GM23338 (cell line): ENCODE measurements around a stretch of chr12.

DNA sequence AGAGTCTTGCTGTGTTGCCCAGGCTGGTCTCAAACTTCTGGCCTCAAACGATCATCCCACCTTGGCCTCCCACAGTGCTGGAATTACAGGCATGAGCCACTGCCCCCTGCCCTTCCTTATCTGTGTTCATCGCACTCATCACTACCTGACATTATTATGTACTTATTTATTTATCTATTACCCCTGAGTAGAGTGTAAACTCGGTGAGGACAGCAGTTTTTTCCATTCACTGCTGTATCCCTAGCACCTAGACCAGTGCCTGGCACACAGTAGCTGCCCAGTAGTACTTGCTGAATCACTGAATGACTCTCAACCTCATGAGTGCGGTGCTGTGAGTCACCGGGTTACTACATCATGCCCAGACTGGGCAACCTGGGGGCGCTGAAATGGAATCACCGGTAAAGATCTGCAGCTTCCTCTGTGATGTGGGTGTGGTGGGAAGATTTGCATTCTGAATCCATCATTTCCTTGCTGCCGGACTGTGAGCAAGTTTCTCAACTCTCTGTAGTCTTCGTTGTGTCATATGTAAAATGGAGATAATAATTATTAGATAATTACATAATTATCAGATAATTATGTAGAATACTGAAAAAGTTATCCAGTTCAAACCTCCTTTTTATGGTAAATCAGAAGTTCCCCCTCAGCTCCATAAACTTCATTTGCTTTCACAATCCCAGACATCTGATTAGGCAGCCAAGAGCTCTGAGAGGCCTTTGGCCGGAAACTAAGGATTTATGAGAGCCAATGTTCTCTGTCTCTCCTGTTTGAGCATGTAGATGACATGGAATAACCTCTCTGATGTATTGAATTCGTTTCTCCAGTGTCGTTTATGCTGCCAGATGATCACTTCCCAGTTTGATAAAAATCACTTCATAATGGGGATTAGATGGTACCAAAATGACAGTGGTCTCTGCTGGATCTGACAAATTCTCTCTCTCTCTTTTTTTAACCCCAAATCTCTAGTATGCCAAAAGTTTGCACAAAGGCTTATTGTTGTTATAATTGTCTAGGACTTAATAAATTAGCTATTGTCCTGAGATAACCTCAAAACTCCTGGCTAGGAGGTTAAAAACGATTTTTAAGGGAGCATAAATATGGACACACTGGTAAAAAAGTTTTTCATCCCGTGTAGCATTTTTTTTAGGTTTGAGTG, 82.2 kb upstream of the USP44 start:
- PRO-cap: no peak
- RAMPAGE, long total RNA: no peak

- PRO-cap: no peak
- RAMPAGE, long total RNA: no peak
These were observed 83.6 kb upstream of the USP44 start for GRCh38 chr12:95634832-95635352.

GRCh38 chr12:95842339-95842820, 16.4 kb upstream of the SNRPF start:
- PRO-cap: no peak
- RAMPAGE, long total RNA: no peak

- PRO-cap: unidirectional peak, minus-strand start at chr12:95860254; unidirectional peak, minus-strand start at chr12:95860266
- RAMPAGE, long total RNA: no peak
These were observed 1.2 kb downstream of the SNRPF start for GRCh38 chr12:95859972-95860355.

GRCh38 chr12:95941931-95942328, 484 bp downstream of the CCDC38 start:
- PRO-cap: unidirectional peak, plus-strand start at chr12:95942264
- RAMPAGE, long total RNA: no peak

DNA sequence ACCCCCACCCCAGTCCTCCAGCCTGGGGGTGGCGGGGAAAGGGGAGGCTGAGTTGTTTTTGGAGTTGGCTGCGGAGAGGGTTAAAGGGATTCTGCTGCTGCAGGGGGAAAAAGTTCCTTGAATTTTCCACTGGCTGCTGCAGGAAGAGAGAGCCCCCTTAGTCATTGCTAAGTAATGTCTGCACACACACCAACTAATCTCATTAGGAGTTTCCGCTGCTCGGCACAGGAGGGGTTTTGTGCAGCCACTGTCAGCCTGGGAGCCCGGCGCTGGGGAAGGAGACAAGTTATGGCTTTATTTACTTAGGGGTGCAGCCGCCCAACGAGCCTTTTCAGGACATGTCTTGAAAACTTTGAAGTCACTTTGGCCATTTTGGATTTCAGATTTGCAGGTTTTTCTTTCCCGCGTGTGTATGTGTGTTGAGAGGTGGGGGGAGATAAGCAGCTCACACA, 1.8 kb downstream of the ELK3 start:
- PRO-cap: no peak
- RAMPAGE, long total RNA: no peak

DNA sequence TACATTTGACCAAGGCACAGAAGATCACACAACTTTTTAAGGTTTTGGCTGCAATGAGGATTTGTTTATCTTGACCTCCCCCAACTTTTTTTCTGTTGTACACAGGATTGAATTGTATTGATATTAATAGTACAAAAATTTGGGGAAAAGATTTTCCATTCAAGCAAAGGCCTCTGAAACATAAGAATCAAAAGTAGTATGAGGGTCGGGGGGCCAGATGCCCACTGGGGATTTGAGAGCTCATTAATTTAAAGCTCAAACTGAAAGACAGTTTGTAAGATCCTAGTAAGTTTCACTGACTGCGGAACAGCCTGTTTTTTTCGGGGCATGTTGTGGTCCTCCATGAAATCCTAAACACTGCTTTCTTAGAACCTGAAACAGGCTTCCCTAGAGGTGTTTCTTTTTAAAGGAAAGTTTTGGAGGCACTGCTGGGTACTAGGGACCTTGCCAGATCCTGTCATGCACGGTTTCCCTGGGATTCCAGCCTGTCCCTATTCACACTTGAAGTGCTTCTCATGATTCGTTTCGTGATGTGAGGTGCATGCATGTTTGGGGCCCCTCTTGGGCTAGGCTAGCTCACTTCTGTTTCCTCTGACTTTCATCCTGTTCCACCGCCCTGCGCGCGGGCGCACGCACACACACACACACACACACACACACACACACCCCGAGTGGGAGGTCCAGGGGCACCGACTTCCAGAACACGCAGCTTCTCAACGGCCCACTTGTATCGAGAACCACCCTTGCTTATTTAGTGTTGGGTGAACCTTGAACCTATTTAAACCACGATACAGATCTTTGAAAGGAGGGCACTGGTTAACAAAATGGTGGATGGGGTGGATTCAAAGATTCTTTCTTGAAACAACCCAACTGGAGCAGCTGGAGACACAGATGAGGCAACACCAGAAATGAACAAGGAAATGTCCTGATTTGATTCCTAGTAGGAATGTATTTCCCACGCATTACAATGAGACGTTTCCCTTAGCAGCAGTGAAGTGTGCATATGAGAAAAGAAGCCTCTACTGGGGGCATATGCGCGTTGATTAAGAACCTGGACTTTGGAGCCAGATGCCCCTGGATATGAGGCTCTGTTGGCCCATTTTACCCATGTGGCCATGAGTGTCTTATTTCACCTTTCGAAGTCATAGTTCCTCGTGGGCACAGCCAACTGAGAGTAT, 16.1 kb downstream of the ELK3 start:
- PRO-cap: no peak
- RAMPAGE, long total RNA: no peak

DNA sequence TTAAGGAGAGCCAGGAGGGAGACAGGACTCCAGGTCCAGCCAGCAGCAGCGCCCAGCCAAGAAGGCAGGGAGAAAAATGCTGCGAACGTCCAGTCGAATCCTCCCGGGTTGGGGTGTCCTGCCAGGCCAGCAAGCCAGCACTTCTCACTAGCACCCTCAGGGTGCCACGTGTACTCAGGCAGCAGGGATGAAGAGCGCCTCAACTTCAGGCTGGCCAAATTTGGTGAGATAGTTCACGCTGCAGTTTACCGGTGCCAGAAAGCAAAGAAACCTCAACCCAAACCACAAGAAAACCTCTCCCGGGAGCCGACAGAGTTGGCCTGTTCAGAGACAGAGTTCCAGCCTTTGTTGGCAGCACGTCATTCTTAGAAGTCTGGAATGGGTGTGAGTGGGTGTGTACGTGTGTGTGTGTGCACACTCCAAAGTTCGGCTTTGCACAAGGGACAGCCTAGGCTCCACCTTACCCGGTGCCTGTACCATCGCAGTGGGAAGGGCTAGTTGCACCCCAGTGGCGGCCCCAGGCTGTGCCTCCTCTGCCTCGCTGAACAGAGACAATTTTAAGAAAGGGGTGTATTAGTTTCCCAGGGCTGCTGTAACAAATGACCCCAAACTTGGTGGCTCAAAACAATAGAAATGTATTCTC, 42.1 kb downstream of the ELK3 start:
- PRO-cap: no peak
- RAMPAGE, long total RNA: no peak

DNA sequence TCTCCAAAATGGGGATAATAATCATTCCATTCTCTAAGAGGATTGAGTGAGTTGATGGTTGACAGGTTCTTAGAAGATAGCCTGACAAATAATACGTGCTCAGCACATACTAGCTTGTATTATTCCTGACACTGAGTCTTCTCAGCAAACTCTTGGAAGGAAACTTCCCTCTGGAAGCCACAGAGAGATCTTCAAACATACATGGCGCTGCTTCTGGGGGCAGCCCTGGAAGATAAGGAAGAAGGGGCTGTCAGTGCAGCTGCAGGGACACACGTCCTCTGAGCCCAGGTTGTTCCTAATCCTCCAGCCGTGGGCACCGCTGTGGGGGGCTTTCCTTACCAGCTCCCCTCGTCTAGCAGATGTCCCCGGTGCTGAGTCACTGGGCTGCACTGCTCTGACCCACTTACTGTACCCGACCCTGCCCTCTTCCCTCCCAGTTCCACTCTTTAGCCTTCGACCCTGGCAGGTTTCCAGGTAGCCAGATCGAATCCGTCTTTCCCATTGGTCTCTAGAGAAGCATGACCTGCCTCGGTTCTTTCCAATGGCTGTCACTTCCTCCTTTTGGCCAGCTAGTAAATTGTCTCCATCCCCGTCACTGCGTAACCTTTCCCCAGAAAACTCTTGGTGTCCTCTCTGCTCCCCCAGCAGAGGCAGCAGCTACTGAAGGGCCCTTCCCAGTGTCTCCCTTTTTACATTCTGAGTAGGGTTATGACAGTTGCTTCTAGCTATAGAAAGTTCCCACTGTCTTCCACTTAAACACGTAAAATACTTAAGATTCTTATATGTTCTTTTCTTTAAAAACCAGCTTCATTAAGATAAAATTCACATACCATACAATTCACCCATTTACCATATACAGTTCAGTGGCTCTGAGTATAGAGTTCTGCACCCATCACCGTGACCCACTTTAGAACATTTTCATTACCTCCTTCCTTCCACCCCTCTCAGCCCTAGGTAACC, 48.5 kb downstream of the ELK3 start:
- PRO-cap: no peak
- RAMPAGE, long total RNA: no peak

DNA sequence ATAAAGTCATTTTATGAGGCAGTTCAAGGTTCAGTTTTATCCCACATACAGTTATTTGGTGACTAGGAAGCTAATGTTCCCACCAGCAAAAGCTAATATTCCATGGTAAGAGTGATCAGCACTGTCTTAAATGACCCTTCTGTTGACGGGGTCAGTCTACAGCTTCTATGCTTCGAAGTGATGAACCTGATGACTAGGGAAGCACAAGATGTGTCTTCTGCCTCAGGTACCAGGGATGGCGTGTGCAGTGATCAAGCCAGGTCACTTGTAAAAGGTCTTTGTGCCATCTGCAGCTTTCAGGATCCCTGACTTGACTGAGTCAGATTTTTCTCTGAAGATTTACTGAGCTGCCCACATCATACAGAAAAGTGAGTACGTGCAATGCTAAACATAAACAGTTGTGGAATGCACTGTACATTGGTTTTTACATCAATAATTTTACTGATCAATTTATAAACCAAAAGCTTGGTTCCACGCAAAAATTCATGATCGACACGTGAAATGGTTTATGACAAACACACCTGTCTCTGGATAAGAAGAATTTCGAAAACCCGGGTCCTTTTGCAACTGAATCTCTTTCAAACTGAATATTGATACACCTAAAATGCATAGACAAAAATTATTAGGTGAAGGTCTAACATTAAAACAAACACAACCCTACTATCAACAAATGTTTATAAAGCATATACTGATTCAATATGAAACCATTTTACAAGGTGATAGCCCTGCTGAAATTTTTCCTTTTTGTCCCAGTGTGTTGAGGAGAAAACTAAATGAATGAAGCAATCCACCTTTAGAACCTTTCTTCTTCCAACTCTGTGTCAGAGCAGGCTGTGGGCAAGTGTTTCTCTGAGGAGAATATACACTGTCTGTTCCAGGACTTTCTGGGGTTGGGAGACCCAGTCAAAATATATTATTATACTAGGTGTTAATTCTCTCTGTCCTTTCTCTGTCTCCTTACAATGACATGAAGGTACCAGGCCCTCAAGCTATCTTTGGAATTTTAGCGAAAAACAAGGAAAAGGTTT, 86.4 kb downstream of the ELK3 start:
- PRO-cap: no peak
- RAMPAGE, long total RNA: no peak

- PRO-cap: no peak
- RAMPAGE, long total RNA: no peak
These were observed 45.1 kb downstream of the CDK17 start for GRCh38 chr12:96355125-96355650.

- PRO-cap: unidirectional peak, plus-strand start at chr12:96399362; bidirectional peak, plus-strand start at chr12:96399785, minus-strand start at chr12:96399513; bidirectional peak, plus-strand start at chr12:96399996, minus-strand start at chr12:96399843
- RAMPAGE, long total RNA: no peak
These were observed 913 bp downstream of the CDK17 start for GRCh38 chr12:96399128-96399924.

- PRO-cap: unidirectional peak, minus-strand start at chr12:96427435
- RAMPAGE, long total RNA: no peak
These were observed 27.1 kb upstream of the CDK17 start for GRCh38 chr12:96427040-96427938.

DNA sequence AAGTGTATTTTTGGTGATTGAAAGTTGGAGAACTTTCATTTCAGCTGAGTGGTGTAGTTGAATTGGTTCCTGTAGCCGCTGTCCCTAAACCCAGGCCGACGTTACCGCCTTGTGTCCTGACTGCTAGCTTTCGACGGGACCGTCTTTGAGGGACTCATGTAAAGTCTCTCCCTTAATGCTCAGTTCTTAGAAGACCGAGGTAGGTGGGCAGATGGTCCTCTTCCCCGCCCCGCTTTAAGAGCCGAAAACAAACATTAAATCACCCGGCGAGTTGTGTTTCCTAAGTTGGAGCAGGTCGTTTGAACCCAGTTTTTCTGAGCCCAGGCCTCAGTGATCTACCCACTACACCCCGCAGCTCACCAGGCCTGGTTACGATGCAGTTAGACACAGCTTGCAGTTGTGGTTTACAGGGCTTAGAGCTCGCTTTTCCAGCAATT, 619 bp downstream of the NEDD1 start:
- PRO-cap: bidirectional peak, plus-strand start at position 182 of the sequence, minus-strand start at position 132 of the sequence
- RAMPAGE, long total RNA: no peak

GRCh38 chr12:97000164-97000424, 93.0 kb downstream of the NEDD1 start:
- PRO-cap: no peak
- RAMPAGE, long total RNA: no peak

- PRO-cap: bidirectional peak, plus-strand start at chr12:98491259, minus-strand start at chr12:98491110
- RAMPAGE, long total RNA: no peak
These were observed 24.4 kb upstream of the TMPO start for GRCh38 chr12:98490938-98491392.

- PRO-cap: no peak
- RAMPAGE, long total RNA: no peak
These were observed 15.5 kb upstream of the TMPO start for GRCh38 chr12:98499752-98500470.

DNA sequence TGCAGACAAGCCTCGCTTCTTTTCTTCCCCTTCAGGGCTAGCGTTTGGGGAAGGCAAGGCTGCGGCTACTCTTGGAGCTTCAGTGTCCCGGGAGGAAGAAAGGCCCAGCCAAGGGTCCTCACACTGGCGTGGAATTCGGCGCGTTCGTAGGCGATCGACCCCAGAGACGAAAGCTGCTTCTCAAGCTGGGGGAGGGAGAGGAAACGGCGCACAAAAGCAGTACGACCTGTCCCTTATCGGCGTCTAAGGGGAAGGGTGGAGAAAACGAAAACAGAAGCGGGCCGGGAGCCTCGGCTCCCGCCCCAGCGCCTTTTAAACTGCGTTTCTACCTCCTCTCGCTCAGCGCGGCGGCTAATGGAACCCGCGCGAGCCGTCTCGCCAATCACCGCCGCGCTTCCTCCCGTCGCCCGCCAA, 235 bp upstream of the TMPO start:
- PRO-cap: bidirectional peak, plus-strand start outside the sequence, minus-strand start at position 327 of the sequence
- RAMPAGE, long total RNA: no peak

DNA sequence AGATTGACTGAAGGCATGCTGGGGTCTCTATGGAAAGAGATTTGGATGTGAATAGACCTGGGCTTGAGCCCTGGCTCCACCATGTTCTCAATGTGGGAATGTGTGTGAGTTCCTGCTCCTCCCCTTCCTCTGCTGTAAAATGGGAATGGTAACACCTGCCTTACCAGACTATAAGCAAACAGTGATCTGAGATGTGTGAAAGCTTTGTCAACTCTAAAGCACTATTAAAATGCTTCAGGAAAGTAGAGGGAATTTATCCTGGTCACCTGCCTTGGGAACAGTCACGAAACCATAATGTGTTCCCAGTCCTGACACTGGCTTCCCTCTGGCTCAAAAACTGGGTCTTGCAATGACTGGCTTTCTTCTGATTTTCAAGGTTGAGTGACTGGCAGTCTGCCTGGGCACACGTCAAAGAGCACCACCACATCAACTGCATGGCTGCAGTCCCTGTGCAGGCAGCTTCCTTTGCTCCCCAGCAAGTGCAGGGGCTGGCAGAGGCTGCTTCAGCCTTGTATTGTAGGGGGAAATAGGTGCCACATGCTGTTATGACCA, 384.7 kb downstream of the APAF1 start:
- PRO-cap: no peak
- RAMPAGE, long total RNA: no peak

DNA sequence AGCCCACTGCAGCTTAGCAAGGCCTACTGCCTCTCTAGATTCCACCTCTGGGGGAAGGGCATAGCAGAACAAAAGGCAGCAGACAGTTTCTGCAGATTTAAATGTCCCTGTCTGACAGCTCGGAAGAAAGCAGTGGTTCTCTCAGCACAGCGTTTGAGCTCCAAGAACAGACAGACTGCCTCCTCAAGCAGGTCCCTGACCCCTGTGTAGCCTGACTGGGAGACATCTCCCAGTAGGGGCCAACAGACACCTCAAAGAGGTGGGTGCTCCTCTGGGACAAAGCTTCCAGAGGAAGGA, 409.2 kb upstream of the GARIN6 start:
- PRO-cap: bidirectional peak, plus-strand start at position 100 of the sequence, minus-strand start outside the sequence
- RAMPAGE, long total RNA: no peak